ENCODE measurements around a stretch of chr17.

DNA sequence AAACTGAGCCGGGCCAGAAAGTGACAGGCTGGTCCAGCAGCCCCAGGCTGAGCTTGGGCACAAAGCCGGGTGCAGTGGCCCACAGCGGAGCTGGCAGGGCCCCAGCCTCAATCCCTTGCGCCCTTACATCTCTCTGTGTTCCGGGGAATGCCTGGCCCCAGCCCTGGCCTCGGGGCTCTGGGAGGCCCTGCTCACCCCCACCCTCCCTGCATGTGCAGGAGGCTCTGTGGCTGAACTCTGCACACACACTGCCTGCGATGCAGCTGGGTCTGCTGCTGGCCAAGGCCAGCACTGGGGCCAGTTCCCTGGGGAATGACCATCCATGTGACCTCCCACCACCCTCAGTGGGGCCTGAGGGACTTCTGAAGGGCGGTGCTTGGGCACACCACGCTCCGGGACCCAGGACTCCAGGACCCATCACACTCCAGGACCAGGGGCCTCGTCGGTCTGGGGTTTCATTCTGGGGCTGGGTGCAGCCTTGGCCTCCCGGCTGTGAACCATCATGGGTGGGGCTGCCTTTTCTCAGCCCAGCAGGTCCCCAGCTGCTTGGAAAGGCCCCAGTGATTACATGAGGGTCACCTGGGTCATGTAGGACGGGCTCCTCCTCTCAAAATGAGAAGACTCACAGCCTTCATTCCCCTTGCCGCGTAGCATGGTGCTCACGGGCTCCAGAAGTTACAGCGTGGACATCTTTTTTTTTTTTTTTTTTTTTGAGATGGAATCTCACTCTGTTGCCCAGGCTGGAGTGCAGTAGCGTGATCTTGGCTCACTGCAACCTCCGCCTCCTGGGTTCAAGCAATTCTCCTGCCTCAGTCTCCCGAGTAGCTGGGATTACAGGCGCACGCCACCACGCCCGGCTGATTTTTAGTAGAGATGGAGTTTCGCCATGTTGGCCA lies 835 bp upstream of the C17orf99 start:
- RRBS = 31% methylated on average over 7 of the region's 26 CpGs

- RRBS = no CpG with 5 or more reads among the region's 4 CpGs
Observed at GRCh38 chr17:78154835-78155180, 8.6 kb downstream of the C17orf99 start.

DNA sequence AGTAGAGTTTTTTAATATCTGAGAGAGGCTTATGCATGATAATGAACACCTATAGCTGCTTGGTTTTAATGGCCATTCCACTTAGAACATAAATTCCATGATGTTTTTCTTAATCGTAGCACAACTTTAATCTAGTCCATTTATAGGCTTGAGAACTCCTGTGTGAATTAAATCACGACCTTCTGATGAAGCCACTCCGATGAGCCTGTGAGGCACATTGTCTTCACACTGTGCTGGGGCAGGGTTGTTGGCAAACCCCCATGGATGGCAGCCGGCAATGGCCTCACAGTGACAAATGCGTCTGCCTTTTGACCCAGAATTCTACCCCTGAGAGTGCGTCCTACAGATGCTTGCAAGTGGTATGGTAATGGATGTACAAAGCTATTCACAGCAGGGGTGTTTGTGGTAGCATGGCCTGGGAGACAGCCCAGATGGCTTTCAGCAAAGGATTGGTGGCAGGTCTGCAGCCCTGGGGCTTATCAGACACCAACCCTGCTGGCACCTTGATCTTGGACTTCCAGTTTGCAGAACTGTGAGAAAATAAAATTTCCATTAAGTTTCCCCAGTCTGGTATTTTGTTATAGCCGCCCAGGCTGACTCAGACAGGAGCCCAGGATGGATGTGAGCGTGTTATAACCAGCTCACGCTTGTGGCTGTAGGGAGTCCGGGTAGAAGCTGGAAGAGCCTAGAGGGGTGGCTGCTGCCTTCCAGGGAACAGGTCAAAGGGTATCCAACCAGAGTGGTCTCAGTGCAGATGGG lies 10.0 kb downstream of the AFMID start:
- RRBS = no CpG with 5 or more reads among the region's 10 CpGs

GRCh38 chr17:78198825-78199415 lies 11.8 kb downstream of the AFMID start:
- RRBS = no CpG with 5 or more reads among the region's 15 CpGs

GRCh38 chr17:78313454-78314736 lies 46.0 kb downstream of the SOCS3 start:
- RRBS = 1% methylated on average over 39 of the region's 87 CpGs

DNA sequence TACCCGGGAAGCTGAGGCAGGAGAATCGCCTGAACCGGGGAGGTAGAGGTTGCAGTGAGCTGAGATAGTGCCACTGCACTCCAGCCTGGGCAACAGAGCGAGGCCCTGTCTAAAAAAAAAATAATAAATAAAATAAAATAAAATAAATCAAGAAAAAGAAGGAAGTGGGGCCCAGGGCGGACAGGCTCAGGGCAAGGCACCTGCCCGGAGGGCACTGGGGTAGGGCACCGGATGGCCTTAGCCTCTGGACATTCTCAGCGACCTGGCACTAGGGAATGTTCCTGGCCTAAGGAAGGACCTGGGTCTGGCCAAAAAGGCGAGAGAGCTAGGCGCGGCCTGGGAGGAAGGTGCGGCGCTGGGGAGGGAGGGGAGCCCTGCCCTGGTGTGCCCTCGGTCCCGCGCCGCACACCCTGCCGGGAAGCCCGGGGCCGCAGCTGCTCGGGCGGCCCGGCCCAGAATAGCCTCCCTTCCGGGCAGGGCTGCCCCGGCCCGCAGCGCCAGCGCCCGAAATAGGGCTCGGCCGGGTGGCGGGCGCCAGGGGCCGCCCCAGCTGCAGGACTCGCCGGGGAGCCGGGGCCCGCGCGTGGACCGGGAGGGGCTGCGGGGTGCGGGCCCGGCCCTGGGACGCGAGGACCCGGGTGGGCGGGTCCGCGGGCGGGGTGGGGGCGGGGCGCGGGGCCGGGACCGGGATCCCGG lies 18.4 kb downstream of the SOCS3 start:
- RRBS = 1% methylated on average over 21 of the region's 57 CpGs

DNA sequence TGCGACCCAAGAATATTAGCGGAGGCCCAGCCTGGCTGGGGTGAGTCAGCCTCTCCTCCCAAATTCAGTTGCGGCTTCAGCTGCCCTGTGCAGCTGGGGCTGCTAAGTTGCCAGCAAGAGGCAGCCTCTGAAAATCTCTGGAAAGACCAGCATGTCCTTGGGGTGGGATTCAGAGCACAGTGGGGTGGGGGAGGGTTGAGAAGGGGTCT lies 17.0 kb downstream of the SOCS3 start:
- RRBS = no CpG with 5 or more reads among the region's 3 CpGs

- RRBS = no CpG with 5 or more reads among the region's 19 CpGs
Observed at GRCh38 chr17:78355892-78356735, 3.8 kb downstream of the SOCS3 start.

GRCh38 chr17:78374466-78375800 lies 3.5 kb upstream of the PGS1 start:
- RRBS = no CpG with 5 or more reads among the region's 24 CpGs

- RRBS = no CpG with 5 or more reads among the region's 10 CpGs
Observed at GRCh38 chr17:78409114-78409767, 30.8 kb downstream of the PGS1 start.

DNA sequence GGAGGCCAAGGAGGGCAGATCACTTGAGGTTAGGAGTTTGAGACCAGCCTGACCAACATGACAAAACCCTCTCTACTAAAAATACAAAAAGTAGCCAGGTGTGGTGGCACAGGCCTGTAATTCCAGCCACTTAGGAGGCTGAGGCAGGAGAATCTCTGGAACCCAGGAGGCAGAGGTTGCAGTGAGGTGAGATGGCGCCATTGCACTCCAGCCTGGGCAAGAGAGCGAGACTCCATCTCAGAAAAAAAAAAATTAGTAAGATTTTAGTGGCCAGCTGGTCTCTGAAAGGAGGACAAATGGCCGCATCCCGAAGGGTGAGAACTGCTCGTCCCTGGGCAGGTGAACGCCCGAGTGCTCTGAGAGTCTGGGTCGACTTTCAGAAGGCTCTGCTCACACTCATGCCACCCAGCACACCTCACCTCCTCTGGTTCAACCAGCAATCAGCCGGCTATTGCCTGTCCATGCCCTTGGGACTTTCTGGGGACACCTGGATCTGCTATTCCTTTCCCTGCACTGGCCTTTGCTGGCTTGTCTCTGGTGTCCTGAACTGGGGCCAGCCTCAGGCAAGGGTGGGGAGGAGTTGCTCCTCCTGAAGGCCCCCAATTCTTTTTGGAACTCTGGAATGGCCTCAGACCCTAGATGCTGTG lies 63.5 kb downstream of the PGS1 start:
- RRBS = no CpG with 5 or more reads among the region's 9 CpGs

- RRBS = 100% methylated on average over 2 of the region's 12 CpGs
Observed at GRCh38 chr17:78669606-78669881, 92.3 kb upstream of the DNAH17 start.

DNA sequence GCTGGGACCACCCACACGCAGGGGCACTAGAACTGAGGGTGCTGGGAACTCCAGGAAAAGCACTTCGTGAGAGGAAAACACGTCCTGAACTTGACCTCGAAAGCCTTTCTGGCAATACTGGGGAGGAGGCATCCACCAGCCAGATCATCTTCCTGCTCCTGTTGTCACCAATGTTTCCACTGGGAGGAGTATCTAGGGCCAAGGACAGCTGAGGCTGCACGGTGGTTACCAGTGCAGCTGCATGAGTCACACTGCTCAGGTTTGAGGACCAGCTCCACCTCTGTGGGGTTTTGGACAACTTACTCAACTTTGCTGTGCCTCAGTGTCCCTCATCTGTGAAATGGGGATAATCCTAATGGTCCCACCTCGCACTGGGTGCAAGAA lies 100.4 kb upstream of the DNAH17 start:
- RRBS = no CpG with 5 or more reads among the region's 6 CpGs

DNA sequence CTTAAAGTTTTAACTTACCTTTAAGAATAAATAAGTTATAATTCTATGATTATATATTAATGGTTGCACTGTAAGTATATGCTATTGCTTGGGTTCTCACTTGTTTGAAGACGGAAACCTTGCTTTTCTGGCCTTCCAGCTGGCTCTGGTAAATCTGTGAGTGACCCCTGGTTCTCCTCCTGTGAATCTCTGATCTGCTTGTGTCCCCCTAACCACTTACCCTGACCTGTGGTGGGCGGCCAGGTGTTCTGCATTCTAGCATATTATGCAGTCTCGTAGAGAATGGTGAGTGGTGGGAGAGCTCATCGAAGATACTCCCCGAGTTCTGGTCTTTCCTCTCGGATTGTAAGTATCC lies 95.8 kb downstream of the CYTH1 start:
- RRBS = no CpG with 5 or more reads among the region's 6 CpGs

- RRBS = 93% methylated on average over 5 of the region's 15 CpGs
Observed at GRCh38 chr17:78804493-78805249, 22.6 kb upstream of the CYTH1 start.

DNA sequence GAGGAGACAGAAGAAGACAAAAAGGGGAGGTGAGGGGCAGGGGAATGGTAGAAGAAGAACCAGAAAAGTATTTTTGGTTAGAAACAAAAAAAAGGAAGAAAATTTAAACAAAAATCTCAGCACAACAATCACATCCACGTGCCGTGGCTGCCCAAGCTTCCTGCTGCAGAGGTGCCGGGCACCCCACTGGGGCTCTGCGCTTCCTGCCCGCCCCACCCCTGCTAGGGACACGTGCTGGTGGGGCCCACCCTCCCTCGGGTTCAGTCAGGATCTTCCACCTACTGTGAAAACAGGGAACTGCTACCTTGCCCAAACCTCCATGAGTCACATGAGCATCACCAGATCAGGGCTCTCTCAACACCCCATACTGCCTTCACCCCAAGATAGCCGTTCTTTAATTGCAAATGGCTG lies 24.3 kb upstream of the CYTH1 start:
- RRBS = no CpG with 5 or more reads among the region's 8 CpGs

- RRBS = 100% methylated on average over 3 of the region's 29 CpGs
Observed at GRCh38 chr17:78855150-78855945, 14.7 kb upstream of the USP36 start.

DNA sequence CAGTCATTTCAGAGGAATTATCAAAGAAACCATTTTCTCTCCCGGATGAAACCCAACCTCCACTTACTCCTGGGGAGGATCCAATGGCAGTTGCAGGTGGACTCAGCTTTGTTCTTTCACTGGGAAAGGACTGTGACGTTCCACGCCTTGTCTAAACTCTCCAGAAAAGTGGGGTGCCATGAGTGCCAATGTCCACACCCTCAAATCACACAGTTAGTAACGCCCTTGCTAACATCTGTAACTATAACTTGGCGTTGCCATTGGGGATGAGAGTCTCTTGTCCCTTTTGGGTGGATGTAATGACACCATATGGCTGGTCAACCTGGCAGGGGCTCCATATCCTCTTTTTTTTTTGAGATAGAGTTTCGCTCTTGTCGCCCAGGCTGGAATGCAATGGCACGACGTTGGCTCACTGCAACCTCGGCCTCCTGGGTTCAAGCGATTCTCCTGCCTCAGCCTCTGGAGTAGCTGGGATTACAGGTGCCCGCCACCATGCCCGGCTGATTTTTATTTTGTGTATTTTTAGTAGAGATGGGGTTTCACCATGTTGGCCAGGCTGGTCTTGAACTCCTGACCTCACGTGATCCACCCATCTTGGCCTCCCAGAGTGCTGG lies 21.3 kb downstream of the CEP295NL start:
- RRBS = 95% methylated on average over 1 of the region's 14 CpGs

DNA sequence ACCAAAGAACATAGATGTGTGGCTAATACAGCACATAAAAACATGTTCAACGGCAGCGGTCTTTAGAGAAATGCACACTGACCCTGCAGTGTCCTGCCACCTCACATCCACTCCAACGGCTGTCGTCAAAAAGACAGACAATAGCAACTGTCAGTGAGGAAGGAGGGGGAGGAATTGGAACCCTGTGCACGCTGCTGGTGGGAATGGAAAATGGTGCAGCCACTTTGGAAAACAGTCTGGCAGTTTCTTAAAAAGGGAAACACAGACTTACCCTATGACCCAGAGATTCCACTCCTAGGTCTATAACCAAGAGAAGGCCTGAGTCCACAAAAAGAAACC lies 7.7 kb downstream of the CEP295NL start:
- RRBS = no CpG with 5 or more reads among the region's 5 CpGs

DNA sequence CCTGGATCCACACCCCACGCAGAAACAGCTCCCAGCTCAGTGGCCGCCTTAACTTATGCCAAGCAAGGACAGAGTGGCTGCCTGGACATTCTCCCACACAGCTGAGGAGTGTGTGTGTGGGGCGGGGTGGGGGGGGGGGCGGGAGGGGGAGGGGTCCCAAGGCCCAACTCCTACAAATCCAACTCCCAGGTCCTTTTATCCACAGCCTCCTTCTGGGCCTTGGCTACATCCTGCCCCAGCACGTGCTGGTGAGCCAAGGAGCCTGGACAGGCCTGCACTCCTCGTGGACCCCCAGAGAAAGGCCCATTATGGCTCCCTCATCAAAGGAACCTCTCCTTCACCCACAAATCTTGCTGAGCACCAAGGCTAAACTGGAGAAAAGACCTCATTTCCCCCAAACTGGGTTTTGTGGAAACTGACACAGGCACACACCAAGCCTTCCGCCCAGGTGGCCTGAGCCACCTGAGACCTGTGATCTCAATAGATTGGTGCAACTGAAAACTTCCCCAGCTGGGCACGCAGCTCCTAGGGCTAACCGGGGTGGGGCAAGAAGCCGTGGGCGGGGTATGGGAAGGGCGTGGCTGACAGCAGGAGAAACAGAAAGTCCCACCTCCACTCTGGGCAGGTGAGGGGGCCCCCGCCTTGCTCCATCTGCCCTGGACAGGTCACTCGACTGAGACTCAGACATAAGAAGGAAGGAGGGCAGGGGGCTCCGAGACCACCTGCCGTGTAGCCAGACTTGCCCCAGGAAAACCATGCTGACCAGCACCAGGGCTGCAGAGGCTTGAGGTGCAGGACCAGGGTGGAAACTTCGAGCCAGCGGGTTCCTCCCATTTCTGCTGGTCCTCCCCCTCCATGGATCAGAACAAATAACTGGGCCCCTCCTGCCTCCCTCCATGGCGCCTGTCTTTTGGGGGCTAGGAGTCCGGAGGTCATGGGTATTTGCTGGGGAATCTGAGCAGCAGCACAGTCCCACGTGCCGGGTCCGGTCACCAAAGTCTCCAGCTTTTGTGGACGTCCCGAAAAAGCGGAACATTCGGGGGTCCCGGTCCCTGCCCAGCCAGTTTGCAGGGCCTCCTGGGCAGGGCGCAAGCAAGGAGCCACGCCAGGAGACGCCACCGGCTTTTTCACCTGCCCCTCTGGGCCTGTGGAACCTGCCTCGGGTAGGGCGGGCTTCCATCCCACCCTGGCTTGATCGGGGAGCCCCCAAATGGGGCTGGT lies 1.5 kb downstream of the TIMP2 start:
- RRBS = 2% methylated on average over 11 of the region's 35 CpGs